Mesangial cell (primary cell): ENCODE data around the gene MTF2.

- RAMPAGE, long total RNA = start-site peak on the plus strand at chr1:93079280-93079284, 68 reads
Observed at GRCh38 chr1:93079176-93080230, at the start of gene MTF2. MTF2 (plus strand) TSS chr1:93079283.

DNA sequence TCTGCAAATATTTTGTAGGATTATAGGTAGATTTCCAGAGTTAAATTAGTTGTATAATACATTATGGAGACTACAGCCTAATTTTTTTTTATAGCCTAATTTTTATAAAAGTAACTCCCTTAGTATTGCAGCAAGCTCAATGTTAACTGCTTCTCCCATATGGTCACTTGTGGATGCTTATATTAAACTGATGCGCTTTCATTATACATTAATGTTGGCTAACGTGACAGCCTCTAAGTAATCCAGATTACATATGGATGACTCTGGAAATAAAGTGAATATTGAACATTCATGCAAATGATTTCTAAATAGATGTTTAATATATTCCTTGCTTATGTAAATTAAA, 14.8 kb upstream of the DR1 start:
- RAMPAGE, long total RNA = no peak

- RAMPAGE, long total RNA = no peak
Observed at GRCh38 chr1:93509353-93510040, 61.6 kb downstream of the FNBP1L start.

- RAMPAGE, long total RNA = no peak
Observed at GRCh38 chr1:93577754-93578409, 103.8 kb downstream of the BCAR3 start.

- RAMPAGE, long total RNA = no peak
Observed at GRCh38 chr1:93597620-93598437, 83.8 kb downstream of the BCAR3 start.

DNA sequence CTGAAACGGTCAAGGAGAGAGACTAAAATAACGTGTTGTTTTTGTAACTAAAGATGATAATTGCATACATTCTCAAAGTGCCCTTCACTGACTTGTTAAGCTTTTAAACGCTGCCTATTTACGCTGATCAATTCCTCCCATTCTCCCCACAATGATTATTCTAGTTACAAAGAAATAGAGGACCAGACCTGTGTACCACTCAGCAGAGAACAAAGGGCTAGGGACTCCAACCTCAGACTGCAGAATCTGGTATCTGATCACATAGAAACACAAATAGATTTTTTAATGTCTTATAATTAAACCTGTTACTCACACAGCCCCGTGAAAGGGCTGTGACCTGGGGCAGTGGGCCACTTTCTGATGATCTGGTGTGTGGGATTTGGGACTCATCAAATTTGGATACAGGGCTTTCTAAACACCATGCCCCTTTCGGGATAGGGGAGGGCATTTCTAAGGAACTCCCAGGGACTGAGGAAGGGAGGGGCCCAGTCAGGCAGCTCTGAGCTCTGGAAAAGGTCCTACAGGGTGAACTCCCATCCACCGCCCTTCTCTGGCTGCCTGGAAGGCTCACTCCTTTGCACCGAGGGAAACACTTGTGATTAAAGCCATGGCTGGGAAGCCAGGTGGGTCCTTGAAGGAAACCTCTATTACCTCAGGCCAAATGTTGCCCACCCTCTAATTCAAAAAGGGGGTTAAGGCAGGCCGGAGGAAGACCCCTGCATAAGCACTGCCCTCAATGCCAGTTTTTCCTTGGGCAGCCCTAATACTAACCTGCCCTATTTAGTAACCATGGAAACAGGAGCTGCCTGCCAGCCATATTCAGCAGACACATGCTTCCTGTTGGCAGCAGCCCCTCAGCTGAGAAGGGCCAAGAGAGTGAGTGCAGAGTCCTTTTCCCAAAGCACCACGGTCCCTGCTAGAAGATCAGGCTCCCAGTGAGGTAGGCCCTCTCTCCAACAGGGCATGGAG, 65.0 kb downstream of the BCAR3 start:
- RAMPAGE, long total RNA = no peak

GRCh38 chr1:93630371-93630837, 51.2 kb downstream of the BCAR3 start:
- RAMPAGE, long total RNA = no peak

- RAMPAGE, long total RNA = no peak
Observed at GRCh38 chr1:93775159-93775552, 93.5 kb upstream of the BCAR3 start.

- RAMPAGE, long total RNA = no peak
Observed at GRCh38 chr1:93979782-93980518, 70.7 kb upstream of the GCLM start.

DNA sequence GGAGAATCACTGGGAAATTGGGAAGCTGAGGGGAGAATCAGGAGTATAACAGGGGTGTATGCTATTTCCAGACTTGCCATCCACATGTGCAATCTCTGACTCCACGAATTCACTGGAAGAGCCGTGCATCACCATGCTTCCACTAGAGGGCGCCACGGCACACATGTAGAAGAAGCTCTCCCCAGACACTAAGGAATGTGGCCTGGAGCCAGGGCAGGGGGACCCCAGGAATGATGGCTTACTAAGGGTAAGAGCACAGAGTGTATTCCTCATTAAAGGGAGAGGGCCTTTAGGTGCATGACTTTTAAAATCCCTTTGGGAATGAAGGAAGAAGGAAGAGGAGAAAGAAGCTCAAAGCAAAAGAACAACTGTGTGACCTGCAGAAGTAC, 81.4 kb downstream of the ABCA4 start:
- RAMPAGE, long total RNA = no peak

DNA sequence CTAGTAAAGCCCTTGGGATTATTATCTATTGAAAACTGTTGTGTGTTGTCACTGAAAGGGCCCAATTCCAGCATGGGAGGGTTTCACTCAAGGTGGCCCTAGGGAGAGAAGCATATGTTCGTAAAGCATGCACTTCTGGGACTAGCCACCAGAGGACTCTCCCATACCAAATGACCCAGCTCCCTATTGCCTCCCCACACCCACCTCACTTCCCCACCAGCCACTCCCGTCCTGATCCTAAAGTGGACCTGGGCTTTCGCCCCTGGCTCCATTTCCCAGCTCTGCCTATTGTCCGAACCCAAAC, 59.5 kb downstream of the ABCA4 start:
- RAMPAGE, long total RNA = no peak

- RAMPAGE, long total RNA = no peak
Observed at GRCh38 chr1:94093805-94094393, 27.0 kb downstream of the ABCA4 start.

GRCh38 chr1:94101163-94101902, 19.6 kb downstream of the ABCA4 start:
- RAMPAGE, long total RNA = no peak

DNA sequence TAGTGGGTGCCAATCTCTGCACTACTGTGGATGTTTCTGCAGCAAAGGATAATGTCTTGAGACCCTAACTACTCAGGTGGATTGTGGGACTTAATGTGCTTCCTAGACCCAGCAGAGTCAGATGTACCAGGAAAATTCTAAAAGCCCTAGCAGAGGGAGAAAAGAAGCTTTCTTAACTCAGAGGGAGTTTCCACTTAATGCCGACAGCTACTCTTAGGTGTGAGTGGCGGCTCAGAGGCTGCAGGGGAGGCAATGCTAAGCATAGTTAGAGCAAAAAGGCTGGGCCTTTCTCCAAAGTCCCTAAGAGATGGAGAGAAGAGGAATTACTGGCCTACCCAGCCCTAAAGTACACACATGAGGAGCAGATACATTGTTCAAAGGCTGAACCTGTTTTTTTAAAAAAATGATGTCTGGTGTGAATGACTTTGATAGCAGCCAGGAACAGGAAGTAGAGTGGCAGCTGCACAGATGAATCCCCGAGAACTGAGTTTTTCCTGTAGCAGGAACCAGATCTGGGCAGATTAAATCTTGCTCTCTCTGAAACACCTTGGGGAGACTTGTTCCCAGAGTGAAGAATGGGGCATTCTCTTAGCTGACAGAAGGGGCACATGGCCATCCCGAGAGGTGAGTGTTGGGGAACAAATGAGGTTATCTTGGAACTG, 33.4 kb upstream of the ABCD3 start:
- RAMPAGE, long total RNA = no peak

DNA sequence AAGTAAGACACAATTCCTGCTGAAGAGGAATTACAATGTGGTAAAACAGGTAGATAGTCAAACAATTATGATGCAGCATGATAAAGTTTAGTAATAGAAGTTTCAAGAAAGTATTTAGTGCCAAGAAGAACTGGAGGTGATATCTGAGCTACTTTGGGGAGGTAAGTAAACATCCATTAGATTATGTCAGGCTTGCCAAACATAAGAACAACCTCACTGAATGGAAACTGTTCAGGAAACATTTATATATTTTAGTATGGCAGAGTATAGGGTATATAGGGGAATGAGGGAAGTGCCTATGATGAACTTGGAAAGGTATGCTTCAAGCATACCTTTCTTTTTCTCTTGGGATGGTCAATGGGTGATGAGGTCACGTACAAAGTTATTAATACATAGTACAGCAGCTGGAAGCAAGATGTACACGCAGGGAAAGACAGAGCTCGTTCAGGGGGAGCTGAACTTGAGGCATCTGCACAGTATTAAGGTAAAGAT, 61.4 kb downstream of the ABCD3 start:
- RAMPAGE, long total RNA = no peak

GRCh38 chr1:94504415-94504836, 37.1 kb downstream of the F3 start:
- RAMPAGE, long total RNA = no peak

GRCh38 chr1:94542164-94542843, 745 bp upstream of the F3 start:
- RAMPAGE, long total RNA = no peak

DNA sequence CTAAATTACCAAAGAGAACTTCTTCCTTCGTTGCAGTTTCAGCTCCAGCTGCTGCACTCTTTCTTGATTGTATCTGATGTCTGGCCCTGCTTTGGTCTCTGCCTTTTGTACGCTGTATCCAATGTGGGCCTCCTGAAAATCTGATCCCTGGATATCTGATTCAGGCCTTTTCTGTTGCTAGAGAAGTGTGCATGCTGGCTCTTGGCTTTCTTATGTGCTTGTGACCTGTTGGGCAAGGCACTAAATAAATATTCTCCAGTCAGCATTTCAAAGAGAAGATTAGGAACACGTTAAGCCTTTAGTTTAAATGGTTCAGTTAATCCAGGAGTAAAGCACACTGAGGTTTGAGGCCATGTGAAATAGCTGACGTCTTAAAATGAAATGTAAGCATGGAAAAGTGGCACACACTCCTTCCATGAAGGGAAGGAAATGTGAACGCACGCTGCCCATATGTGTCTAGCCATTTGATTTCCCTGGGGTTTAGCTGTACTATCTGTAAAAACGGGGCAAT, 9.3 kb upstream of the F3 start:
- RAMPAGE, long total RNA = no peak

DNA sequence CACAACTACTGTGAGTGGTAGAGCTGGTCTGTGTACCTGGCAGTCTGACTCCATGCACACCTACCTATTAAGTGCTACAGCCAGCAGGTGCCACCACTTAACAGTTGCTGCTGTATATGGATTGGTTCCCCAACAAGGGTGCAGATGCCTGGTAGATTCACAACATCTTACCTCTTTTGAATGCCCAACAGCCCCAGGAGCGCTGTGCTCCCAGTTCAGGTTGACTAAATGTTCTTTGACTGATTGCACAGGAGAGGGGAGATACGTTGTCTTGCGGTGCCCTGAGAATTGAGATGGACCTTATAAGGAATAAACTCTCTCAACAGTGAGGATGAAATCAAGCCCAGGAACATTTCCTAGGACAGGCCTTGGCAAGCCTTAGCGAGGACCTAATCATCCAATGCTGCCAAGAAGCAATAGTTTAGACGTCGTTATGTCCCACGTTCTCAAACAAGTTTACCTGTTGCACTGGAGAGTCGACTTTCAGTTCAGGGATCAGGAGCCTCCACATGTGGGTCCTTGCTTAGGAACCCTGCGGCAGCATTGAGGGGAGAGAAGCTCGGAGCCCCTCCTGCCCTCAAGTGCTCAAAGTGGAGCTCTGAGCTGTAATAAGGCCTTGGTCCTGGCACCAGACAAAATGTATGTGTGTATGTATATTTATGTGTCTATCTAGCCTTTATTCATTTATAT, 79.0 kb upstream of the F3 start:
- RAMPAGE, long total RNA = no peak

DNA sequence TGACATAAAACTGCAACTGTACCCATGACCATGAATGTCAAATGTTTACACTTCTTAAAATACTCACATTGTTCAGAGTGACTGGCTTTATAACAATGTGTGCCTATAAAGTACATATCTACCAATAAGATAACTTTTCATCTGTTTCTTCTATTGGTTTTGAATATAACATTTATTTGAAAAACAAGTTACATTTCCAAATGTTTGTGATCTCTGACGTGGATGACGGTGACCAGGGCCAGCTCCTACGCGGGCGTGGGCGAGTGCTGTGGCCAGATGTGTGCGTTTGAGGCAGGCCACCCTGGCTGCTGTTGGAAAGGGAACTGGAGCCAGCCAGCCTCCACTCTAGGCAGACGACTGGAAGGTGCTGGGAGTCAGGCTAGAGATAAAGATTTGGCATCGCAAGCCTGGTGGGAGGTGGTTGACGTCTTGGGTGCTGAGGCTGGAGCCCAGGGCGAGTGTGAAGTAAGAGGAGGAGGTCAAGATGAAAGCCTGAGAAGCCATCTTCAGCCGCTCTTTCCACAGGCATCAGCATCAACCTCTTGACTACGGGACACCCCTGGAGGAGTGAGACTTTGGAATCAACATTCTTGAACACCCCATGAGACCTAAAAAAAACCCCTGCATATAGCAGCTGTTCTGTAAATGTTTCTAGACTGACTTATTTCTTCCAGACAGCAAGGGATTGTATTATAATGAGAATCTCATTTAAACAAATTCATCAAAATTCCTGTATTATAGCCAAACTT, 112.7 kb upstream of the SLC44A3 start:
- RAMPAGE, long total RNA = no peak